ENCODE data around the gene KRAS.

GRCh38 chr12:19581992-19583004 lies 143.0 kb downstream of the AEBP2 start:
- RRBS: no CpG with 5 or more reads among the region's 9 CpGs

- RRBS: no CpG with 5 or more reads among the region's 2 CpGs
These were observed 452.9 kb upstream of the PDE3A start for GRCh38 chr12:19915258-19915956.

- RRBS: no CpG with 5 or more reads among the region's 7 CpGs
These were observed 423.0 kb upstream of the PDE3A start for GRCh38 chr12:19945253-19945804.

- RRBS: no CpG with 5 or more reads among the region's 4 CpGs
These were observed 327.5 kb upstream of the PDE3A start for GRCh38 chr12:20040747-20041312.

GRCh38 chr12:20272734-20273191 lies 95.6 kb upstream of the PDE3A start:
- RRBS: no CpG with 5 or more reads among the region's 2 CpGs

- RRBS: no CpG with 5 or more reads among the region's 8 CpGs
These were observed 54.2 kb upstream of the KCNJ8 start for GRCh38 chr12:21828700-21829172.

DNA sequence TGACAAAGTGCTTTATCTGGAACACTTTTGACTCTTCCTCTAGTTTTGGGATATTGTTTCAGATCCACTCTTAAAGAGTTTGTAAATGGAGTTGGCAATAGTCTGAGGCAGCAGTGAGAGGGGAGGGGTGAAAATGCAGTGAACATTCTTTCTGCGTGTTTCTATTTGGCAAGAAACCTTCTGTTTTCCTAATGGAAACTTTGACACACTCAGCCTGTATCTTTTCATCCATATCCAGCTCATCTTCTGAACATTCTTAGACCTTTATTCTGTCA lies 57.3 kb upstream of the KCNJ8 start:
- RRBS: no CpG with 5 or more reads among the region's 1 CpG

GRCh38 chr12:21937274-21937761 lies 3.9 kb downstream of the ABCC9 start:
- RRBS: no CpG with 5 or more reads among the region's 6 CpGs

DNA sequence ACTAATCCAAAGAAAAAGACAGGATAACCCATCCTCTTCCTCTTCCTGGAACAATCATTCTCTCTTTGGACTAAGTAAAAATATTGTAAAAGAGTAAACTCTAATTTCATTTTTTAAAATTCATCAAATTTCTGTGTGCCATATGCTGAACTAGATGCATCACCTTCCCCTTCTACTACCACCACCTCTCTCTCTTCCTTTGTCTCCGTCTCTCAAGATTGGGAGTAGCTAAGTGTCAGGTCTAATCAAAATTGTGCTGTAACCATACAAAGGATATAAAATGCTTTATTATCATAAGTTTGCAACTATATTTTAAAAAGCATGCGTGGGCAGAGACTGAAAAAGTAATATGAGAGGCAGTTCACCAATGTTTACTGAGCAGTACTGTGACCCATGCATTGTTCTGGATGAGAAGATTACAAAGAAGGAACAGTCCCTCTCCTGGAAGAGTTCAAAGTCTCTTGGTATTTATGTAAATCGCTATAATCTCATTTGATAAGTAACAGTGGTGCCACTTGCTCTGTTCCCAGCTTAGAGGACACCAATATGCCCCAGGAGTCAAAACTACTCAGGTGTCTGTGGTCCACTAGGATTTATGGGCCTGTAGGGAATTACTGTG lies 2.2 kb upstream of the CMAS start:
- RRBS: no CpG with 5 or more reads among the region's 3 CpGs

DNA sequence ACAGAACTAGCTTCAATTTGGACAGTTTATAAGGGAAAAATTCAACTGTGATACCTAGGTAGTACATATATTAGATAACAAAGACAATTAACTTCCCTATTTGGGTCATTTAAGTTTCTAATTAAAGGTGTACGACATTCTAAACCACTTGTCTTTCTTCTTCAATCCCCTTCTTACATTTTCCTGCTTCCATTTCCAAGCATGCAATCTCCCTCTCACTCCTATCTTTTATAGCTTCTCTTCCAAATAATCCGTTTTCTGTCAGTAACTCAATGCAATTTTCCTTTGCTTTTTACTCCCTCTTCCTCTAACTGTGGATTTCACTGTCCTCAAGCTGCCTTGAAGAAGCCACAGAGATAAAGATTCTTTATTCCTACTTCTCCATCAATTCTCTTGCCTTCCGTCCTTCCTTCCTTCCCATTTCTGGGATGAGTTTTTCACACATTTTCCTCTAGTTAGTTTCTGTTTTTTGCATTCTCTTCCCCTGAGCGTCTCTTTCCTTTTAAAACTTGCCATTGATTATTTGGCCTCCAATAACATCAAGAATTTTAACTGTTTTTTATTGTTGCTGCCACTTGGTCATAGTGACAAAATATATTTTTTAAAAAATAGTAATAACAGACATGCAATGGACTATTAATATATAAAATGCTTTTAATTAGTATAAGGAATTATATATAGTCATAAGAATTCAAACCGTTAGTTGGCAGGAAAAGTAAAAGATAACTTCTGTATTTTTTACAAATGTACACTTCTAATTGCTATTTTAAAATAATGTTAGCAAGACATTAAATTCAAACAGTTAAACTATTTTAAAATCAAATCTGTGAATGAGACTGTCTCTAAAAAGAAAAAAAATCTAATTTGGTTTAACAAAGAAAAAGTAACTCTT lies 79.9 kb downstream of the C2CD5 start:
- RRBS: no CpG with 5 or more reads among the region's 5 CpGs

DNA sequence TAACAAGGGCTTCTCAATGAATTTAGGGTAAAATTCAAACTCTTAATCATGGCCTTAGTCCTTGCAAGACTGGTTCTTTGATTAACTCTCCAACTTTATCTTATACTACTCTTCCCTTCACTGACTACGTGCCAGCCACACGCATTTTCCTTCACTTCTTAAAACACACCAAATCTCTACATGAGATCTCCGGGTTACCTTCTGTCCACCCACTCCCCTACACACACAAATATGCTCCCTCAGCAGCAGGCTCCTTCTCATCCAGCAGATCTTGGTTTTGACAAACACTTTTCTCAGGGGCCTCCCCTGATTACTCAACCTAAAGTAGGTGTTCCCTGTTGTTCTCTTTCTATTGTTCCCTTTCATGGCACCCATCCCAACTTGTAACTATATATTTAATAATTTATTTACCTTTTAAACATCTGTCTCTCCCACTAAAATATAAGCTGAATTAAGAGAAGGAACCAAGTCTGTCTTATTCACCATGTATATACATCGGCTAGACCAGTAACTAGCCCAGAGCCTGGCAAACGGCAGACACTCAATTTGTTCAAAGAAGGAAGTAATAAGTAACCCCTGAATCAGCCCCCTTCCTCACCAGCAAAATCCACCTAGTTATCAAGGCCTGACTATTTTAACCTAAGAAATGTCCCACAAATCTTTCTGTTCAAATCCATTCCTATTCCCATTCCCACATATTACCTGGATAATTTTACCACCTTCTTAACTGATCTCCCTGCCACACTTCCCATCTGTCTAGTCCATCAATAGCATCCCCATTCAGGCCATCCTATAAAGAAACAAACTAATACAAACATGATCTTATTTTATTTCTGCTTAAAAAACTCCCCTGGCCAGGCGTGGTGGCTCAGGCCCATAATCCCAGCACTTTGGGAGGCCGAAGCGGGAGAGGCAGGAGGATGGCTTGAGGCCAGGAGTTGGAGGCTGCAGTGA lies 2.7 kb downstream of the C2CD5 start:
- RRBS: no CpG with 5 or more reads among the region's 8 CpGs

GRCh38 chr12:22624647-22624896 lies 399 bp upstream of the ETNK1 start:
- RRBS: no CpG with 5 or more reads among the region's 9 CpGs

GRCh38 chr12:24535603-24535952 lies 413.3 kb downstream of the BCAT1 start:
- RRBS: no CpG with 5 or more reads among the region's 5 CpGs

GRCh38 chr12:24551366-24551767 lies 397.5 kb downstream of the BCAT1 start:
- RRBS: no CpG with 5 or more reads among the region's 8 CpGs

- RRBS: 88% methylated on average over 1 of the region's 15 CpGs
These were observed 364.9 kb downstream of the BCAT1 start for GRCh38 chr12:24584004-24584431.

DNA sequence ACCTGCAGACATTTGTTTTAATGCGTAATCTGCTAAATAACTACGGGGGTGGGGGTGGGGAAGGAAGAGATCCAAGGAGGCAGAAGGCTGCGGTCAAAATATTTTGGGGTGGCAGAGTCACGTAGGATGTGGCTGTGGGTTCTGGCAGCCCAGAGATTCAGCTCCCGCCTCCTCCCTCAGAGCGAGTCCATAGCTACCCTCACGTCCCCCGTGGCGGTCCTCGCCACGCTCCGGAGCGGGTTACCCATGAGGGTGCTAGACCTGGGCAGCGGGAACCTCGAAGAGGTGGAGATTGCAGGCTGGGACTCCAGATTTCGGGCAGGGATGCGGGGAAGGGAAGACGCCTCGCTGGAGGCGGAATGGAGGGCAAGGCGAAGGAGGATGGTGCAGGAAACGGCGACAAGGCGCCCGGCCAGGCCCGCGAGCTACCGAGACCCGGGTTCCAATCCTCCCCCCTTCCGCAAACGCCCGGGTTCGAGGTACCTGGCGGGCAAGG lies 46.4 kb downstream of the BCAT1 start:
- RRBS: no CpG with 5 or more reads among the region's 34 CpGs

- RRBS: no CpG with 5 or more reads among the region's 2 CpGs
These were observed 12.3 kb downstream of the BCAT1 start for GRCh38 chr12:24936507-24937162.

- RRBS: no CpG with 5 or more reads among the region's 3 CpGs
These were observed 18.6 kb downstream of the ETFRF1 start for GRCh38 chr12:25213644-25214065.

DNA sequence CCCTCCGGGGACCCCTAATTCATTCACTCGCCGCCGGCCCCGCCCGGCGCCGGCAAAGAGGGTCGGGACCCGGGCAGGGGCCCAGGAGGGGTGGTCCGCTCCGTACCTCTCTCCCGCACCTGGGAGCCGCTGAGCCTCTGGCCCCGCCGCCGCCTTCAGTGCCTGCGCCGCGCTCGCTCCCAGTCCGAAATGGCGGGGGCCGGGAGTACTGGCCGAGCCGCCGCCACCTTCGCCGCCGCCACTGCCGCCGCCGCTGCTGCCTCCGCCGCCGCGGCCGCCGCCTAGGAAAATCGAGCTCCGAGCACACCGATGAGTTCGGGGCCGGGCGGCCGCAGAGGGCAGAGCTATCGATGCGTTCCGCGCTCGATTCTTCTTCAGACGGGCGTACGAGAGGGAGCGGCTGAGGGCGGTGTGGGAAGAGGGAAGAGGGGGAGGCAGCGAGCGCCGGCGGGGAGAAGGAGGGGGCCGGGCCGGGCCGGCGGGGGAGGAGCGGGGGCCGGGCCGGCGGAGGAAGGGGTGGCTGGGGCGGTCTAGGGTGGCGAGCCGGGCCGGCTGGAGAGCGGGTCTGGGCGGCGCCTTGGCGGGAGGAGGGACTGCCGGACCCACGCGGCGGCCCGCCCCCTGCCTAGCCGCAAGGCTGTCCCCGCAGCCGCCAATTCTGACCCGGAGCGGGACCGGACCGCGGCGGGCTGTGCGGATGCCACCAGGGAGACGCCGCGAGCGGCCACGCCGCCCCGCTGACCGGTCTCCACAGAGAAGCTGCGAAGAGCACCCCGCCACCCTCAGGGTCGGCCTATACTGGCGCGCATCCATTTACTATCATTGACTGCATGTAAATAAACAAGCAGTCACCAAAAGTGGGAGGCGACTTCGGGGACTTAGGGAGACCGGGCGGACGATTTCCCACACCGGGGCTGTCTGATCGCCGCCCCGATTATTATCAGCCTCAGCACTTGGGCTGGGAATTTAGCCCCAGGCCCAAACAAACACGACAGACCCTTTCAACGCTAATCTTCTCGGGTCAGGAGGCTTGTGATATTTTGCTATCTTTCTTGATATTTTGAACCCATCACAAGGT lies at the start of gene KRAS:
KRAS (minus strand) TSS at position 285 of the 1,078 bp plus-strand sequence.
- RRBS: 2% methylated on average over 32 of the region's 116 CpGs

Measured in pericardium (tissue), 1 donor.